LNCaP clone FGC (cell line): ENCODE measurements around the gene COPS3.

DNA sequence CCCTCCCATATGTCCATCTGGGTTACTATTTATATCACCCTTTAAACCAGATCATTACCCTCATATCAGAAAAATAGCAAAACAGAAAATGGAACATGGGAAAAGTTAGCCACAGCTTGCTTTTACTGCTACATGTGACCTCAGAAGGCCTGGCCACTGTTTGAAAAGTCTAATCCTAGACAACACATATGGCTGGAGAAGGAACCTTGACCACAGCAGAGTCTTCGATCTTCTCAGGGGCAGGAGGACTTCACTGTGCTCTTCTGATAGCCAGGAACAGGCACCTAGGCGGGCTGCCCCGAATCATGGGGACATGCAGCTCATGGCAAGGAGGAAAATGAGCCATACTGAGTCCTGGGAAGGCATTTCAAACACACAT lies 31.2 kb upstream of the ADORA2B start:
- RRBS, 2 experiments: no CpG with 5 or more reads among the region's 3 CpGs

GRCh38 chr17:15945583-15946545 lies 934 bp downstream of the ADORA2B start:
- RRBS, 2 experiments: 88 to 91% methylated on average over 23 to 27 of the region's 68 CpGs

DNA sequence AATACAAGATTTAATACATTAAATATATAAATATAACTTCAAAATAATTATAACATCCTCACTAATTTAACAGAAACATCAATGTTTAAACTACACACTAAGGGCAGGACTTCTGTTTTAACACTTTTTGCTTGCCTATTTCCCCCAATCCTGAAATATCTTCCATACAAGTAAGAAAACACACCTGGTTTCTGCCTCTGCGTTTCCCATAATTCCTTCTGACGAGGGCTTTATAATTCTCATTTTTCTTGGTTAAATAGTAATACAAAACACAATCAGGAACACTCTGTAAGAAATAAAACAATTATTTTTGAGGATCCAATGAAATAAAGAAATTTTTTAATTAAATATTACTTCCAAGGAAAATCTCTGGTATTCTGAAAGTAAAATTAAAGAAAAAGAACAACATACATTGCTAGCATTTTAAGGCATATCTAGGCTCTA lies 78.2 kb downstream of the NCOR1 start:
- RRBS, 2 experiments: no CpG with 5 or more reads among the region's 2 CpGs

GRCh38 chr17:16330782-16331337 lies 22.4 kb downstream of the CENPV start:
- RRBS, 2 experiments: no CpG with 5 or more reads among the region's 2 CpGs

DNA sequence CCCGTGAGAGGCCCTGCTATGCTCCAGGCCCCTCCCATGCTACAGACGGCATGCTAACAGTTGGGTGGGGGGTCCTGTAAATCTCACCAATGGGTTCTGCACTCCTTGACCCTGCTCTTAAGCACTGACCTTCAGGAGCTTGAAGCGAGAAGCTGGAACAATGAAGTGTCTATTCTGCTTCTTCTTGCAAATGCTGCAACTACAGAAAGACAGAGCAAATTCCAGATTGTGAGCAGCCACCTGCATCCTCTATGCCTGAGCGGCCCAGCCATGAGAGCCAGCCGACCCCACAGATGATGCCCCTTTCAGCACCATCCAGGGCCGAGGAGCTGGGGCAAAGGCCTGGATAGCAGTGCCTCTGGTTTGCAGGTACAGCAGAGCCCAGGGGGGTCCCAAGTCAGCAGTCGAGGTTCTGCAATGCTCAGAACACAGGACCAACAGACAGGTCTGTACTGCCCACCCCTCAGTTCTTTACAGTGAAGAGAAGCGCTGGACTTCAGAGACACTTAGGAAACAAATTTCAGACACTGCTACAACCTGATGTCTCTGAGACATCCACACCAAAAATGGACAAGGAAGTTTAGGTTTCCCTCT lies 4.7 kb downstream of the CENPV start:
- RRBS, 2 experiments: no CpG with 5 or more reads among the region's 8 CpGs

- RRBS, 2 experiments: no CpG with 5 or more reads among the region's 13 CpGs
Observed at GRCh38 chr17:16436051-16436947, 20.9 kb downstream of the TRPV2 start.

DNA sequence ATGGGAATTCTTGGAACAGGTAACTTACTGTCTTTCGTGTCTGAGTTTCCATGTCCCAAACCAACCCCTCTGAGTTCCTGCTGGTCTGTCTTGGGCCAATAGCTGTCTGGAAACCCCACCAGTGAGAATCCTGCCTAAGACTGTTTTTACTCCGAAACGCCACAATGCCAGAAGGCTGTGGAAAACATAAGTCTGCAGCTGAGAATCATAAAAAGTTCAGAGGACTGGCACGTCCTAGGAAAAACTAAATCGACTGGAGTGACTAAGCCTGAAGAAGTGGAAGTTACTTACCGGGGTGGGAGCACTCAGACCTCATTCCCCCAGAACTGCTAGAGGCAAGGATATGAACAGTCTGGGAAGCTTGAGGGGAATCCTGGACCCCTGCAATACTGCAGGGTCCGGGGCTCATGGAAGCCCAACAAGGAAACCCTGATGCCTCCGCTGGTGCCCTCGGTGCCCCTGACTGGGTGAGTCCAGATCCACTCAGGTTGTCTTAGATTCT lies 13.3 kb downstream of the LRRC75A start:
- RRBS, 2 experiments: 43 to 64% methylated on average over 1 to 2 of the region's 9 CpGs

DNA sequence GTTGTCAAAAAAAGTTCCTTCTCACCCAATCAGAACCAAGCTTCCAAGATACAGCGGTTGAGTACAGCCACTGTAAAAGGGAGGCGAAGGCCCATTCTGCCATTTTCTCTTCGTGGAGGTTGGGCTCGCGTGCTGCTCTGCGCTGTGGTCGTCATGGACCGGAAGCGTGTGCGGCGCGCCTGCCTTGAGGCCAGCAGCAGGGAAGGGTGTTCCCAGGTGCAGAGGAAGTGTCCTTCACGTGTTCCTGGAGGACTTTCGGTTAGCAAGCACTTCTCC lies 78.4 kb downstream of the TNFRSF13B start:
- RRBS, 2 experiments: no CpG with 5 or more reads among the region's 14 CpGs

- RRBS, 2 experiments: no CpG with 5 or more reads among the region's 4 CpGs
Observed at GRCh38 chr17:16989360-16989592, 17.4 kb upstream of the TNFRSF13B start.

- RRBS, 2 experiments: no CpG with 5 or more reads among the region's 13 CpGs
Observed at GRCh38 chr17:17056064-17056793, 14.0 kb downstream of the MPRIP start.

GRCh38 chr17:17084443-17084681 lies 42.1 kb downstream of the MPRIP start:
- RRBS, 2 experiments: no CpG with 5 or more reads among the region's 4 CpGs

DNA sequence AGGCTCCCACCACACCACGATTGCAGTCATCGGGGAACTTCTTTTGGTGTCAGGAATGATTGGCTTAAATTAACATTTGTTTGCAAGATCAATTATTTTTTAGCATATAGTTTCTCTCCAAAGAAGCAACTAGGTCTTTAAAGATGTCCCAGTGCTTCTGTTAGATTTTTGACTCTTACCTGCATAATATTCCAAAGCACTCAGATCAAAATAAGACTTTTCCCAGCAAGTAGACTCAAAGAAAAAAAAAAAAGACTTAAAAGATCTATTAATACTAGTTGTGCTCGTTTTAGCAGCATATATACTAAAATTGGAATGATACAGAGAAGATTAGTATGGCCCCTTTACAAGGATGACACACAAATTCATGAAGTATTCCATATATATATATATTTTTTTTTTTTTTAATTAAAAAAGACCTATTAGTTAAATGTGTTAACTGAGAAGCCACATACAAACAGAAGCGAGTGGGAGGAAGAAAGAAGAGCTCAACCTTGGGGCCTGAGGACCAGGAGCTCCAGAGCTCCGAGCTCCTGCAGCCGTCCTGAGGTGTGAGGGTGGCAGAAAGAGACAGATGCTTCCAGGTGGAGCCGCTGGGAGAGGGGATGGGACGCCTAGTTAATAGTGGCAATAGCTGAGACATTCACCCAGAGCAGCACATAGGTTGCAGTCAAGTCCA lies 36.2 kb downstream of the PLD6 start:
- RRBS, 2 experiments: no CpG with 5 or more reads among the region's 8 CpGs

DNA sequence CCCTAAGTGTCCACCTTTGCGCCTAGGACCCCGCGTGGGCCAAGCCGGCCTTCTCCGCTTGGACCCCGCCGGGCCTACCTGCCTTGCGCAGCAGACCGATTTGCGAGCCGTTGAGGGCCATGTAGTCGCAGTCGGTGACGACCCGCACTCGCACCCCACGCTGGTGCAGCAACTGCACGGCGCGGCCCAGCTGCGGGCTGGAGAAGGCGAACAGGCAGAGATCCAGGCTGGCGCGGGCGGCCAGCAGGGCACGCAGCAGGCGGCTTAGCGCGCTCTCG lies 412 bp downstream of the PLD6 start:
- RRBS, 2 experiments: no CpG with 5 or more reads among the region's 30 CpGs

- RRBS, 2 experiments: under 1% methylated on average over 7 of the region's 45 CpGs
Observed at GRCh38 chr17:17281091-17281827, at the start of gene COPS3. COPS3 (minus strand) TSS chr17:17281246.

DNA sequence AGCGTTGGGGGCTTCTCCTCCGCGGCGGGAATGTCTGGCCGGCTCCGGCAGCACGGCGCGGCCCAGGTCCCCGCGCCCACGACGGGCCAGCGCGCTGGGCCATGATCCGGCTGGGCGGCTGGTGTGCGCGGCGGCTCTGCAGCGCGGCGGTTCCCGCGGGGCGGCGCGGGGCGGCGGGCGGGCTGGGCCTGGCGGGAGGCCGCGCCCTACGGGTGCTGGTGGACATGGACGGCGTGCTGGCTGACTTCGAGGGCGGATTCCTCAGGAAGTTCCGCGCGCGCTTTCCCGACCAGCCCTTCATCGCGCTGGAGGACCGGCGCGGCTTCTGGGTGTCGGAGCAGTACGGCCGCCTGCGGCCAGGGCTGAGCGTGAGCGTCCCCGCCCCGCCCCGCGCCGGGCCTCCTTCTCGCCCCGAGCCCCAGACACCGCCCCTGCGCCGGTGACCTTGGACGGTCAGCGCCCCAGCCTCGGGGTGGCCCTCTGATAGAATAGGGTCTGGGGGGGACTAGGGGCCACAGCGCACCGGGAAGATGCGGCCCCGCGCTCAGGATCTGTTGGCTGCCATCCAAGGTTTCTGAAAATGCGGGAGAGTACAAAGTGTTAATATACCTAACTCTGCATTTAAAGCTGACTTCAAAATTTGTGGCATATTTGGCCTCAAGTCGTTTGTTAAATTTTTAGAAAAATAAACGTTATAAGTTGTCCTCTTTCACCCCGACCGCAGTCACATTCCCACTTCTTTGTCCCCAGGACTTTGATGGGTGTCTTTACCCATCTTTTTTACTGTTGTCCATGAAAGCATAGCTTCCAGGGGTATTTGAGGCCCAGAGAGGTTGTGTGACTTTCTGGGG lies 502 bp downstream of the NT5M start:
- RRBS, 2 experiments: 2% methylated on average over 34 to 38 of the region's 78 CpGs

DNA sequence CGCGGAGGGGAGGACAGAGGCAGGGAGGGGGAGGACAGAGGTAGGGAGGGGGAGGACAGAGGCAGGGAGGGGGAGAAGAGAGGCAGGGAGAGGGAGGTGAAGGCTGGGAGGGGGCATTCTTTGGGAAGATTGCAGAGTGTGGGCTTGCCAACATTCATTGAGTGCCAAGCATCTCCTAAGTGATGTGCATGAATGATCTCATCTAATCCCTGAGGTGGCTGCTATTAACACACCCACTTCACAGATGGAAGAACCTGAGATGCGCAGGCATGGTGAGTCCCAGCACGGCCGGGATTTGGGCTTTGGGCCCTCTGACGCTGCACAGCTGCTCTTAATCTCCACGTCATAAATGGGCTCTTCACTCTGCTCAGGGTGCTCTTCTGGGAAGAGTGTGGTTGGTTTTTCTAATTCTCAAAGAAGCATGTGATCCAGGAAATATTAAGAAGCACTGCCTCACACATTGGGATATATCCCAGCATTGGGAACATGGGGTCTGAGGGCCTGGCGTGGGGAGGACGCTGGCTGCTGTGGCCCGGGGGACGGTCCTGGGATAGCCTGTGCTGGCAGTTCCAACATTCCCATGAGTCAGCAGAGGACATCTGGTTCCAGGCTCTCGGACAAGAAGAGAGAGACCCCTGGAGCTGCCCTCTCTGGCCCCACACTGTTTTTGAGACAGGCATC lies 58.5 kb downstream of the NT5M start:
- RRBS, 2 experiments: no CpG with 5 or more reads among the region's 12 CpGs

DNA sequence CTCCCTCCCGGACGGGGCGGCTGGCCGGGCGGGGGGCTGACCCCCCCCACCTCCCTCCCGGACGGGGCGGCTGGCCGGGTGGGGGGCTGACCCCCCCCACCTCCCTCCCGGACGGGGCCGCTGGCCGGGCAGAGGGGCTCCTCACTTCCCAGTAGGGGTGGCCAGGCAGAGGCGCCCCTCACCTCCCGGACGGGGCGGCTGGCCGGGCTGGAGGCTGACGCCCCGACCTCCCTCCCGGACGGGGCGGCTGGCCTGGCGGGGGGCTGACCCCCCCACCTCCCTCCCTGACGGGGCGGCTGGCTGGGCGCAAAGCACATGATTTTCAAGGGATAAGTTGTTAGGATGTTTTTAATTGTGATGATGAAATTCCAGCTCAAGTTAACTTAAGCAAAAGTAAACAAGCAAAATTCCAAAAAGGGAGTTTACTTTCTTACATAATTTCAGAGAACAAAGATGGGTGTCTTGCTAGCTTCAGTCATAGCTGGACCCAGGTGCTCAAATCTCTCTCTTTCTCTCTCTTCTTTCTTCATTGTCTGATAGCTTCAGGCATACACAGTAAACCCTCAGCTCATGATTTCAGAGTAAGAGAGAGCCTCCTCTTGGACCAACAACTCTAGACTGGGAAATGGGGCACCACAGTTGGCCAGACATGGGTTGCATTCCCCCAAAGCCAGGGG lies 33.7 kb upstream of the MED9 start:
- RRBS, 2 experiments: no CpG with 5 or more reads among the region's 27 CpGs

DNA sequence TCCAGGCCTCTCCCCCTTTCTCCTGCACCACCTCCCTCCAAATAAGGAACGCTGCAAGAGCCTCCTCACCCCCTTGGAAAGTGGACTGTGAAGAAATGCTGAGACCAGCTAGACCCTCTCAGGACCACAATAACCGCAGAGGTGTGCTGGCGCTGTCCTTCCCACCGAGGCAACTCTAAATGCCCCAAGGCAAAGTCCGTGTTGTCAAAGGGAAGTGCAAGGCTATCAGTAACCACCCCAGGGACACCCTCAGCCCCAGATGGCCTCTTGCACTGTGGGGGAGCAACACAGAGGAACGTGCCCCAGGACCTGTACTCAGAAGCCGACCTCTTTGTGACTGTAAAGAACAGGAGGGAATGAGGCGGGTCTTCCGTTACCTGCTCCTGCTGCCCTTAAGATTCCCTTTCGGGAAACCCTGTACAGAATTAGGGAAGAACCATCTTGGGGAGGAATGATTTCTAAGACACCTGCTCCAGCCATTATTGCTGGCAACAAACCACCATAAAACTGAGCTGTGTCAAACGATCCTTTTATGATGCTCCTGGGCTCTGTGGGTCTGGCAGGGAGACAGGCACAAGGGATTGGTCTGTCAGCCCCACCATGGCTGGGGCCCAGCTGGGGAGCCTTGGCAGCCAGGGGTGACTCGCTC lies 14.6 kb upstream of the MED9 start:
- RRBS, 2 experiments: no CpG with 5 or more reads among the region's 12 CpGs

DNA sequence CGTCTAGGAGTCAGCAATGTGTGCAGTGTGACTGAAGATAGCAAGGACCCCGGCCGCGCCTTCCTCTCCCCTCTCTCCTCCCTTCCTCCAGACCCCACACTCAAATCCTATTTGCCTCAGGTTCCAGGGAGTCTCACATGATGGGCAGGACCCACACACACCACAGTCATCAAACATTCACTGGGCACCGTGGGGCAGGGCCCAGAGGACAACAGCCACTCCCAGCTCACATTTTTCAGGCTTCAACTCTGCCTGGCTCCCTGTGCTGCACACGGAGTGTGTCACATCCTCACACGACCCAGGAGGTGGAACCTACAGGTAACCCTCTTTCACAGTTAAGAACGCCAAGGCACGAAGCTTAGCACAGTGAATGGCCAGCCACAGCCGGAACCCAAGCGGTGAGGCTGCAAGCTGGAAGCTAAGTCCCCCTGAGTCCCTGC lies 30.5 kb downstream of the PEMT start:
- RRBS, 2 experiments: no CpG with 5 or more reads among the region's 11 CpGs

DNA sequence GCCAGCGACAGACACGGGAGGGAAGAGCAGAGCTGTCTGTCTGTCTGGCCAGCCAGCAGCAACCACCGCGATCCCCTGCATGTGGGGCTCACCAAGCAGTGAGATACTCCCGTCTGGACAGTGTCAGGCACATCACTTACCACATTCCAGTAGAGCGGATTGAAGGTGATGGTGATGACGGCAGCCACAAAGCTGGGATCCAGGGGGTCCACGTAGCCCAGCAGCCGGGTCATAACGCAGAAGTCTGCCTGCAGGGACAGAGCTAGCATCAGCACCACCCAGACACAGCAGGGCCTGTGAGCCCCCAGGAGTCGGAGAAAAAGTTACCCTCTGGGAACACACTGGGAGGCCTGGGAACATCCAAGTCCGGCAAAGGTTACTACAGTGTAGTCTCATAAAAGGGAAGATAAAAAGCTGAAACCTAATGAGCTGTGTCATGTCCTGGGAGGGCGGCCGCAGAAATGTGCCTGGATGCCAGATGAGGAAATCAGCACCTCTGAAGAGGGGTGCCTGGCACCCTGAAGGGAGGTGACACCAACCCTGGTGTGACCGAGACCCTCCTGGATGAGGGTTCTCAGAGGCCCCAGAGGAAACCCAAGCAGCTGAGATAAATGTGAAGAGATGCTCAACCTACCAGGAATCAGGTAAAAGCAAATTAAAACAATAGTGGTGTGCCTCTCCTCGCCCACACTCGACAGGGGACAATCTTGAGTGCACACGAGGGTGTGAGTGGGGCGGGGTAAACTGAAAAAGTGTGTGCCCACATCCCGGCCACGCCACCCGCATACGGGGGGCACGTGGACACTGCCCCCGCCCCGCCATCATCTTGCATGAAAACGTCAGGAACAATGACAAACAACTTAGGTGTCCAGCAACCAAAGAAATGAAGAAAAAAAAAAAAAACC lies 14.5 kb downstream of the PEMT start:
- RRBS, 2 experiments: no CpG with 5 or more reads among the region's 27 CpGs